Esophagus muscularis mucosa (tissue), 4 donors: ENCODE measurements around a stretch of chr10.

DNA sequence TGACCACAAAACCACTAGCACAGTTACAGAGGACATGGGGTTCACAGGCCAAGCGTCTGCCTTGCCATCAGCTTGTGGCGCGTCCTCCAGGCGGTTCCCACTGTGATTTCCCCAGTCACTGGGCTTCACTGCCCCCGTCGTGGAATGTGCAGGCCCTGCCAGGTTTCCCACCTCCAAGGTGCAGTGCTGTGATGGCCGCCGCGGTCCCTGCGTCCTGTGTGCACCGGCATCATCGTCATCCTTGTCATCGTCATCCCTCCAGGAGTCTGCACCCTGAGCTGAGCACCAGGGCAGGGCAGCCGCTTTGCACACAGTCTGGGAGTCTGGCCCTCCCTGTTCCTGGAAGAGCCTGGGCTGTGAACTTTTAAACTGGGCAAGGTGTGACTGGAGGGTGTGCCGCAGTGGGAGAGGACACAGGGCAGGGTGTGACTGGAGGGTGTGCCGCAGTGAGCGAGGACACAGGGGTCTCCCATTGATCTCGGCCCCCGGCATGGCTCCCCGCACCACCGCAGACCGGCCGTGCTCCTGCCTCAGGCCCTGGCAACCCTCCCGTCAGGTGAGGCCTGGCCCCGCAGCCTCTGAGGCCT is 61.9 kb downstream of the PWWP2B start:
- PRO-cap = no peak
- RAMPAGE, long total RNA, 4 experiments = no peak in any of the 4 experiments

DNA sequence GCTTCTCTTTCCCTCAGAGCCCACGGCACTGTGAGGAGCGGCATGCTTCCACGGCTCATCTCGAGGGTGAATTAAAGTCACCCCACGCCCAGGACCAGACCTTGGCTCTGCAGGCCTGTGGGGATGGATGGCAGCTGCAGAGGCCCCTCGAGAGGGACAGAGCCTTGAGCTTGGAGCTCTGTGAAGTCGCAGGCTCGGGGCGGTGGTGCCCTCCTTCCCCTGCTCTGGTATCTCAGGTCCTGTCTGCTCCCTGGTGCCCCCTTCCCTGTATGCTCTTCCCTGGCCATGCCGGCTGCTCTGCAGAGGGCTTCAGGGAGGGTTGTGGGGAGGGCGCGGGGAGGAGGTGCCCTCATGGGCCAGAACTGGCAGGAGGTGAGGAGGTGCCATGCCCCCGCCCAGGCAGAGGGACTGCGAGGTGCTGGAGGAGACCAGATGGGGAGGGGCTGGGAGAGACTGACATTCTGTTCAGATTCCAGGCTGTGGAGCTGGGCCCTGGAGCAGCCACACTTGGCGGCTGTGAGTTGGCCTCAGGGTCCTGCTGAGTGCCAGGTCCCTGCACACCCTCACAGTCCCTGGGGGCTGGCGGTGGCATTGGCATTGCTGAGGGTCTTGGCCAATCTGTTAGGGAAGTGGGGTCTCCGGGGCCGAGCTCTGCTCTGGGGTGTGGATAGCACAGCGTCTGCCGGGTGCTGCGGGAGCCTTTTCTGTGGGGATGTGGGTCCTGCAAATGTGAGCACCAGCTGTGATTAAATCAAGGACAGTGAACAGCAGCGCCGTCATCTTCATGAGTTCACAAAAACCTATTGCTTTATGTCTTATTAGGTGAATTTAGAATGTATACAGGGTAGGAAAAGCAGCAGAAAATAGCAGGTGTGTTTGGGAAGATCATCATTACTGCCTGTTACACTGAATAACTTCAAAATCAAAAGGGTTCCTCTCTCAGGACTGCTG is 25.4 kb downstream of the INPP5A start:
- PRO-cap = no peak
- RAMPAGE, long total RNA, 4 experiments = no peak in any of the 4 experiments

DNA sequence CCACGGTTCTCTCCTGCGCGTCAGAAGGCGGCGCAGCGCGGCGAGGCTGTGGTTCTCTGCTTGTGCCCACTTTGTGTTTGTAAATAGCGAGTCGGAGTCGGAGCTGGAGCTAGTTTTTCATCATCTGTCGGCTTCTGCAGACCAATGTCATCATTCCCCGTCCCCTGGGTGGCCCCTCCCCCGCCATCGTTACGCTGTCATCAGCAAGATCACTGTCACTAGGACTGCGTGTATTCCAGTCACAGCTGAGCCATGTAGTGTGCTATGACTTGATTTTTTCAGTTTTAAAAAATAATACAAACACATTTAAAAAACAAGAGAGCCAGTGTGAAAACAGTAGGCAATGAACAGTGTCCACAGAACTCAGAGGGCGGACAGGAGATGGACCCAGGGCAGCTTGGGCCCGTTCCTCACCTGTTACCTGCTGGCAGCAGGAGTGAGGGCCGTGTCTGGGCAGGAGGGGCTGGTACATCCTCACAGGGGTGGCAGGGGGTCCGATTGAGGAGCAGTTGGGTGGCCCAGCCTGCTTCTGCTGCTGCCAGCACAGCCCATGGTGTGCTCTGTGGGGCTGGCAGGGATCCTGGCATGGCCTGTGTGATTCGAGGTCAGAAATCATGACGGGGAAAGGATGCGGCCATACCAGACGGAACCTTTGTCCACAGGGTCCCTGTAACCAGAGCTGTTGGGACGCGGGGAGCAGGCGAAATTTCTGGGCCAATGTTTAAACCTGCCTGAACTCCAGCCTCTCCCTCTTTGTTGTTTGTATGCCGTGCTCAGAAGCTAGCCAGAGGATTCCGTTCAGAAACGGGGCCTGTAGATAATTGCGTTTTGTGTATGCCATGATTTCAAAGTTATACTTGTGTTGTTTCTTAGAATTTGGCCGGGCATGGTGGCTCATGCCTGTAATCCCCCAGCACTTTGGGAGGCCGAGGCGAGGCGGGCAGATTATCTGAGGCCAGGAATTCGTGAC is 49.5 kb downstream of the INPP5A start:
- PRO-cap = no peak
- RAMPAGE, long total RNA, 4 experiments = no peak in any of the 4 experiments

DNA sequence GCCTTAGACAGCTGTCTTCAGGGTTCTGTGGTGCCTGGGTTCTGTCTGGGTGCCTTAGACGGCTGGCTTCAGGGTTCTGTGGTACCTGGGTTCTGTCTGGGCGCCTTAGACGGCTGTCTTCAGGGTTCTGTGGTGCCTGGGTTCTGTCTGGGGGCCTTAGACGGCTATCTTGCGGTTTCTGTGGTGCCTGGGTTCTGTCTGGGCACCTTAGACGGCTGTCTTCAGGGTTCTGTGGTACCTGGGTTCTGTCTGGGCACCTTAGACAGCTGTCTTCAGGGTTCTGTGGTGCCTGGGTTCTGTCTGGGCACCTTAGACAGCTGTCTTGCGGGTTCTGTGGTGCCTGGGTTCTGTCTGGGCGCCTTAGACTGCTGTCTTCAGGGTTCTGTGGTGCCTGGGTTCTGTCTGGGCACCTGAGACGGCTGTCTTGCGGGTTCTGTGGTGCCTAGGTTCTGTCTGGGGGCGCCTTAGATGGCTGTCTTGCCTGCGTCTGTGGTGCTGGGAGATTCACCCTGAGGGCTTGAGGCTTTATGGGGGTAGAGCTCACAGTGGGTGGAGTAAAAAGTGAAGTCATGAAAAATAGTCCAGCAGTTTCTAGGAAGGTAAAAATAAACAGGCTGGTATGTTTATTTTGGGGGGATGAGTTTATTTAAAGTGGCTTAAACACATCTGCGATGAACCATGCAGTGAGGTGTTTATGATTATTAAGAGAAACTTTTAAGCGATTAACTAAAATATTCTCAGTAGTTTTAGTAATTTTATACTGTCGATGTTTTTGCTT is 64.4 kb downstream of the NKX6-2 start:
- PRO-cap = unidirectional peak, minus-strand start at position 497 of the sequence
- RAMPAGE, long total RNA, 4 experiments = no peak in any of the 4 experiments

DNA sequence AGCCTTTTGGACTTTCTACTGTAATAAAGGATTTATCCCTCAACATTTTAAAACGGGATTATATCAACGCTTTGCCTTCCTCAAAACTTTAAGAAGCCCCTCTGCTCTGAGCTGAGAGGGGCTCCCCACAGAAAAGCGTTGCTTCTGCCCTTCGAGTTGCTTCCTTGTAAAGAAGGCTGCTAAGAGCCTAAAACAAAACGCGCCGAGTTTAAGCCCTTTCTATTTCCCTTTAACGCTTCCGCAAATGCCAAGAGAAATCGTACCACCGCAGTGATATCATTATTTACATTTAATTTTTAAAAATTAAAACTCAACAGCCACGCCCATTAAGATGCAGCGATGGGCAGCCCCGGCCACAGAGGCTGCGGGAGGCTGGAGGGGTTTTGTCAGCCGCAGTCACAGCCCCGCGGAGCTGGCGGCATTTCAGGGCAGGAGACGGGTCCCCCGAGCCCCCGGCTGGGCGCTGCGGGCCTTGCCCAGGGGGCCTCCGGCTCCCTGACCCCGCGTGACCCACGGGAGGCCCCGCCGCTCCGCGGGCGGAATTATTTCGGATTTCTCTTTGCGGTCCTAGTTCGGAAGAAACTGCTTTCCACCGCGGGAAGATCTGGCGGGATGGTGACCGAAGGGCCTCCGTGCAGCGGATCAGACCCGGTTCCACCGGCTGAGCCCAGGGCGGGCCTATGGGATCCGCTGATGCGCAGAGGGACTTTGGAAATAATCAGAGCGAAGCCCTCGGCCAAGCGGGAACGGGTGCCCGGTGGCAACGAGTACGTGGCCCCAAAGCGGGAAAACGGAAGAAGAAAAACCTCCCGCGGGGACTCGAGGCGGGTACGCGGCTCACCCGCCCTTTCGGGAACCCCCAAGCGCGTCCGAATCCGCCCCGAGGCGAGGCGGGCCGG is 2.0 kb downstream of the NKX6-2 start:
- PRO-cap = no peak
- RAMPAGE, long total RNA, 4 experiments = no peak in any of the 4 experiments

GRCh38 chr10:133013457-133014075 is 71.2 kb upstream of the CFAP46 start:
- PRO-cap = no peak
- RAMPAGE, long total RNA, 4 experiments = no peak in any of the 4 experiments

DNA sequence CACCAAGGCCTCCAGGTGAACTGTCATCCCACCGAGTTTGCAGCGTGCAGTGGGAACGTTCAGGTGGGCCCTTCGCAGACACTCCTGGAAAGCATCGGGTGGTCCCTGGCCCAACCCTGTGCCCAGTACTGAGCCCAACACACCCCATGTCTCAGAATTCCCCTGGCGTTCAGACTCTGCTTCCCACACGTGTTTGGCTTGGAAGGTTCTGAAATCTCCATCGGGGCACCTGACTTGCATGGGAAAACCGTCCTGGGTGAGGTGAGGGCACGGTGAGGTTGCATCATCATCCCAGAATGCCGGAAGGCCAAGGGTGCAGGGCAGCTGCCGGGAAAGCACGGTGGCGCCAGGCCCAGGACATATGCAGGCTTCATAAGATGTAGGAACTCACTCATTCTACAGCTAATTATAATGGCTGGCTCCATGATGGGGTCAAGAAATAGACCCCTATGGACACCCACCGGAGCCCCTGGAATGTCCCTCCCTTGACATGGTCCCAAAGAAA is 2.1 kb downstream of the KNDC1 start:
- PRO-cap = no peak
- RAMPAGE, long total RNA, 4 experiments = no peak in any of the 4 experiments

DNA sequence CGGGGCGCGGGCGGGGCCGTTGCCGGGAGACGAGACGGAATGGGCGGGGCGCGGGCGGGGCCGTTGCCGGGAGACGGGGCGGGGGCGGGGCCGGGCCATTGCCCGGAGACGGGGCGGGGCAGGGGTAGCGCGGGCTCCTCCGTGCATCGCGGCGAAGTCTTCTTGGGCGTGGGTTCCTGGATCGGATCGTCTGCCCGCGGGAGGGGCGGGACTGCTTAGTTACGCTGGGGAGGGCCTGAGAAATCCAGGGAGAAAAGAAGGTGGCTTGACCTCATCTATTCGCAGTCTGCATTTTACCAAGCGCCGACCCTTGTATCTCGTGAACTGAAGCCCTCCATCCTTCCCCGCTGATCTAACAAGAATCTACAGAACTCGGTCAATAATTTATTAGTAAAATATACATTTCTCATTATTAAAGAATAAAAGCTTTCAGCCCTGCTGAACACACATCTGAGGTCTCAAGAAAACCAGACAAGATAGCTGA is 14.6 kb downstream of the ADAM8 start:
- PRO-cap = bidirectional peak, plus-strand start at position 122 of the sequence, minus-strand start outside the sequence
- RAMPAGE, long total RNA, 4 experiments = no peak in any of the 4 experiments

DNA sequence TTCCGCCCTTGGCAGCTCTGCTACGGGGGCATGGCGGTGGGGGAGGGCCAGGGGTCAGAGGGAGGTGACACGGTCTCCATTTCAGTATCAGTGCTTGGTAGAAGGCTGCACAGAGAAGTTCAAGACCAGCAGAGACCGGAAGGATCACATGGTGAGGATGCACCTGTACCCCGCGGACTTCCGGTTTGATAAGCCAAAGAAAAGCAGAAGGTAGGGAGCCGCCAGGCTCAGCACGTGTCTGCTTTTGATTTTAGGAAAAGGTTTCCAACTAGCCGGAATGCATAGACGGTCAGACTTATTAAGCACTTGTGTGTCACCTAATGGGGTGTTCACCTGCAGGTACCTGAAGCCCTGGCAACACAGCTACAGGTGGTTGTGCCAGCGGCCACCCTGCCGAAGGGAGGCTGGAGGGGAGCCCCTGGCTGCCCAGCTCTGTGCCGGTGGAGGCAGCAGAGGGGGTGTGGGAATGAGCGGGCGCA is 1.4 kb downstream of the ZNF511 start:
- PRO-cap = no peak
- RAMPAGE, long total RNA, 4 experiments = start-site peak on the plus strand in 1 of 4 experiments, centred at position 152 of the sequence, 6 reads per replicate

DNA sequence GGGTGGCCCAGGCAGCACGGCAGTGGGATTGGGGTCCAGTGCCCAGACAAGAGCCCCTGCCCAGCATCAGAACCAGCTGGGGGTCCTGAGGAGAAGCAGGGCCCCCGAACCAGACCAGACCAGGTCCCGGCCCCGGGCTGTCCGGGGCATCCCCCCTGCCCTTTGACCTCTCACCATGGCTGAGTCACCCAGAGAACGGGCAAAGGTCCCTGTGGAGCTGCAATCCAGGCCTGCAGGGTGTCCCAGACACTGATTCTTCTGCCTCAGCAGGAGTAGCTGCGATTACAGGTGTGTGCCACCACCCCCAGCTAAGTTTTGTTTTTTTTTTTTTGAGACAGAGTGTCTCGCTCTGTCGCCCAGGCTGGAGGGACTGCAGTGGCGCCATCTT is 1.0 kb downstream of the PRAP1 start:
- PRO-cap = no peak
- RAMPAGE, long total RNA, 4 experiments = no peak in any of the 4 experiments

DNA sequence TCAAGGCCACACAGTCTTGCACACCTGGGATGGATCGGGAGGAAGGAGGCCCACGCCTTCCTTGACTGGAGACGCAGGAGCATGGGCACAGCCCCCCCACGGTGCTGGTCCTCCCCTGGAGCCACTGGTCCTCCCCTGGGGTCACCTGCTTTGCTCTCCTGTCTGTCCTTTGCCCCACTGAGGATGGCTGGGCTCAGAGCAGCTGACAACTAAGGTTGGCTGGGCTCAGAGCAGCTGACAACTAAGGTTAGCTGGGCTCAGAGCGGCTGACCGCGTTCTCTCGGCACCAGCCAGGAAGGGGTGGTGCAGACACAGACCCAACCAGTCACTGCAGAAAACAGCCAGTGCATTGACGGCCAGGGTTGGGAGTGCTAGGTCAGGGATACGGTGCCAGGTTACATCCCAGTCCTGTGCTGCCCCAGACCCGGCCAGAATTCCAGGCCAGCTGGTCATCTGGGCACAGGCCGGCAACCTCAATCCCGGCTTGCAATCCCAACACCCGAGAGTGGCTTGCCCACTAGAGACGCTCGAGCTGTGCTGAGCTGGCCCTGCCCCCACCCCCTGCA is 3.6 kb downstream of the PRAP1 start:
- PRO-cap = no peak
- RAMPAGE, long total RNA, 4 experiments = no peak in any of the 4 experiments

GRCh38 chr10:133358568-133359273 is 902 bp upstream of the FUOM start:
- PRO-cap = no peak
- RAMPAGE, long total RNA, 4 experiments = no peak in any of the 4 experiments

DNA sequence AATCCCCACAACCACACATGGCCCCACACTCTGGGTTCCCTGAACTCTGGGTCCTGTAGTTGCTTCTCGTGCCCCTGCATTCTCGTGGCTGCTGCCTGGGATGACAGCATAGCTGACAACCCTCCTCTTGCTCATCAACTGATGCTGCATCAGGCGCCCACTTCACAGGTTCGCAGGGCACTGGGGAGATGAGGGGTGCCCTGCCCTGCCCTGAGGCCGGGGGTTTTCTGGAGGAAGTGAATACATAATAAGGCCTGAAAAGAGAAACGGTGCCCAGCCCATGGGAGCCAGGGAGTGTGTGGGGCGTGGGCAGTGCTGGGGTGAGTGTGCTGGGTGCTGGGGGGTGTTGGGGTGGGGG is 2.2 kb upstream of the MTG1 start:
- PRO-cap = no peak
- RAMPAGE, long total RNA, 4 experiments = no peak in any of the 4 experiments